Metanephros (tissue), 2 donors: ENCODE results near the gene METRNL.

GRCh38 chr17:82250600-82250854 lies 21.7 kb downstream of the SLC16A3 start:
- RAMPAGE, long total RNA: no peak

- RAMPAGE, long total RNA: no peak
These were observed 20.1 kb downstream of the CD7 start for GRCh38 chr17:82297285-82297803.

DNA sequence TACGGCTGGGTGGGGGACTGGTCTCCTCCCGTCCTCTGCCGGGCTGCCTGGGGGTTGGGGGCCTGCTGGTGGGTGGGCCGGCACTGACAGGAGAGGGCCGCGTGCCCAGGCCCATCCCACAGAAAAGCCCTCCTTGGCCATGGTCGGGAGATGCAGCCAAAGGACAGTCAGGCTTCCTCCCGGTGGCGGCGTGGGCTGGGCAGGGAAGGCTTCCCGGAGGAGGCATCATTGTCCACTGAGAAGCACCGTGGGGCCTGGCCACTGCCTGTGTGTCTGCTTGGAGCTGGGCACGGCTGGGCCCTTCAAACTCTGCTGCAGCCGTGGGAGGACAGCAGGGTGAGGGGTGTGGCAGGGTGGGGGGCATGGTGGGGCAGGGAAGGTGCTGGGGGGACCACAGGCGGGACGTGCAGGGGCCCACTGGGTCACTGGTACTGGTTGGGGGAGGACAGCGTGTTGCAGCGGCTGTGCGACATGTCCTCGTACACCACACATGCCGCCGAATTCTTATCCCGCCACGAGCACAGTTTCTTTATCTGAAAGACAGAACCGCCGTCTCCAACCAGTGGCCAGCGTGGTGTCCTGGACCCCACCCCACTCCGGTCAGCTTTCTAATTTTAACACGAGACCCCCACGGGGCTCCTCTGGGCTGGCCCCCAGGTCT lies 2.4 kb downstream of the CD7 start:
- RAMPAGE, long total RNA: no peak

DNA sequence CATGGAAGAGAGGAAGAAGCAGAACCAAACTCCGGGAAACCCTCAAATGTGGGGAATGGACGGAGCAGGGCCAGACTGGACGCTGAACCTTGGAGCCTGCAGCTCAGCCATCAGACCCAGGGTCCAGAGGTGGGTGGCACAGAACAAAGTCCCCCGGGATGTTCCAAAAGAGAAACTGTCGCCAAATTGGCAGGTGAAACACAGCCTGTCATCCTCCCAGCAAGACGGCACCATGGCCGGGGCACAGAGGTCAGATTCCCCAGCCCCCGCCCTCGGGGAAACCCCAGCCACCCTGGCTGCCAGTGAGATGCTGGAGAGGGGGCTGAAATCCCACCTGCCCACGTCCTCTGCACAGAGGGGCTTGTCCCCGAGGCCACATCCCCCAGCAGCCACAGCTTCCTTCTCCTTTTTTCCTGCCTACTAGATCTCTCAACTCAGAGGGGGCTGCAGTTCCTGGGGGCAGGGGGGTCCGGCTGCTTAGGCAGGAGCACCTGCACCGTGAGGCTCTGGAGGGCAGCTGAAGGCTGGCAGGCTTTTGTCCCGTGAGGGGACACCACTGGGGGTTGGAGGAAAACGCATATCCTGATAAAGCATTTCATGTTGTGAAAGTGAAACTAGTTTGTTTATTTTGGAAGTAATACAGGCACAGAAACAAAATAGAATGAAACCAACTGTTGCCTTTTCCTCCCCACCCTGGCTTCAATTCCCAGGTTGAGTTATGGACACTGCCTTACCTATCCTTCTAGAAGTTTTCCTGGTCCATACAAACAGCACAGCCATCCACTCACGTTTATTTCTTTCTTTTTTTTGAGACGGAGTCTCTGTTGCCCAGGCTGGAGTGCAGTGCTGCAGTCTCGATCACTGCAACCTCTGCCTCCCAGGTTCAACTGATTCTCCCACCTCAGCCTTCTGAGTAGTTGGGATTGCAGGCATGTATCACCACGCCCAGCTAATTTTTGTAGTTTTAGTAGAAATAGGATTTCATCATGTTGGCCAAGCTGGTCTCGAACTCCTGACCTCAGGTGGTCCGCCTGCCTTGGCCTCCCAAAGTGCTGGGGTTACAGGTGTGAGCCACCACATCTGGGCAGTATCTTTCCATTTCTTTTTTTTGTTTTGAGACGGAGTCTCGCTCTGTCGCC lies 1.4 kb upstream of the SECTM1 start:
- RAMPAGE, long total RNA: no peak

GRCh38 chr17:82350450-82351072 lies 8.5 kb upstream of the TEX19 start:
- RAMPAGE, long total RNA: no peak

DNA sequence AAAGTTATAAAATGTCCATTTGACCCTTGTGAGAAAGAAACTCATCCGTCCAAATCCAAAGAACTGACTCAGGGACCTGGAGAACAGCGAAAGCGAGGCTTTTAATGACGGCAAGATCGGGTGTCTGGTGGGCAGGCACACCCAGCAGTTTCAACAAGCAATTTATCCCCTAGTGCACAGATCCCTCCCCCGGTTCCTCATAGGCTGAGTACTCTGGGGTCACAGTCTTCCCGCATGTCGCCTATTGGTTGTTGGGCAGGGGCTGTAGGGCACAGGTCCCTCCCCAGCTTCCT lies 3.9 kb upstream of the UTS2R start:
- RAMPAGE, long total RNA: no peak

DNA sequence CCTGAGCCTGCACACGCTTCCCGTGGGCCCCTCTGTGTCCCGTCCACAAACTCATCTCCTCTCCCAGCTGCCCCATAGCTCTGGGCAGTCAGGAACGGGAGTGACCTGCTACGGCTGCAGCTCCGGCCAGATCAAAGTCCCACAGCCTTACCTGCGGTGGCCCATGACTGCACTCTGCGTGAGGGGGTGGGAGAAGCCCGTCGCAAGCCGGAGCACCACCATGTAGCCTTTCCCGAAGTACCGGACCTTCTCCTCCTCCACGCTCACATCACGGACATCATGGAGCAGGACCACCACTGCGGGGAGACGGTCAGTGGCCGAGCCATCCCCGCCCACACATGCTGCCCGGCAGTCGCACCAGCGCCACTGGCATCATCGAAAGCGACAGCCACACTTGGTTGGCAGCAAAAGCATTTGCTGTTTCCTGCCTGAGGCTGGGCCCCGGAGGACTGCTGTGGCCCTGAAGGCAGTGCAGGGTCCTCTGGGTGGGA lies 6.2 kb downstream of the CYBC1 start:
- RAMPAGE, long total RNA: no peak

GRCh38 chr17:82536832-82537437 lies 17.4 kb downstream of the FOXK2 start:
- RAMPAGE, long total RNA: no peak

- RAMPAGE, long total RNA: no peak
These were observed 55.8 kb downstream of the WDR45B start for GRCh38 chr17:82592134-82593110.

- RAMPAGE, long total RNA: no peak
These were observed 45.5 kb downstream of the WDR45B start for GRCh38 chr17:82602594-82603379.

GRCh38 chr17:82617164-82617470 lies 31.1 kb downstream of the WDR45B start:
- RAMPAGE, long total RNA: no peak

GRCh38 chr17:82657261-82657808 lies 9.1 kb upstream of the WDR45B start:
- RAMPAGE, long total RNA: no peak

DNA sequence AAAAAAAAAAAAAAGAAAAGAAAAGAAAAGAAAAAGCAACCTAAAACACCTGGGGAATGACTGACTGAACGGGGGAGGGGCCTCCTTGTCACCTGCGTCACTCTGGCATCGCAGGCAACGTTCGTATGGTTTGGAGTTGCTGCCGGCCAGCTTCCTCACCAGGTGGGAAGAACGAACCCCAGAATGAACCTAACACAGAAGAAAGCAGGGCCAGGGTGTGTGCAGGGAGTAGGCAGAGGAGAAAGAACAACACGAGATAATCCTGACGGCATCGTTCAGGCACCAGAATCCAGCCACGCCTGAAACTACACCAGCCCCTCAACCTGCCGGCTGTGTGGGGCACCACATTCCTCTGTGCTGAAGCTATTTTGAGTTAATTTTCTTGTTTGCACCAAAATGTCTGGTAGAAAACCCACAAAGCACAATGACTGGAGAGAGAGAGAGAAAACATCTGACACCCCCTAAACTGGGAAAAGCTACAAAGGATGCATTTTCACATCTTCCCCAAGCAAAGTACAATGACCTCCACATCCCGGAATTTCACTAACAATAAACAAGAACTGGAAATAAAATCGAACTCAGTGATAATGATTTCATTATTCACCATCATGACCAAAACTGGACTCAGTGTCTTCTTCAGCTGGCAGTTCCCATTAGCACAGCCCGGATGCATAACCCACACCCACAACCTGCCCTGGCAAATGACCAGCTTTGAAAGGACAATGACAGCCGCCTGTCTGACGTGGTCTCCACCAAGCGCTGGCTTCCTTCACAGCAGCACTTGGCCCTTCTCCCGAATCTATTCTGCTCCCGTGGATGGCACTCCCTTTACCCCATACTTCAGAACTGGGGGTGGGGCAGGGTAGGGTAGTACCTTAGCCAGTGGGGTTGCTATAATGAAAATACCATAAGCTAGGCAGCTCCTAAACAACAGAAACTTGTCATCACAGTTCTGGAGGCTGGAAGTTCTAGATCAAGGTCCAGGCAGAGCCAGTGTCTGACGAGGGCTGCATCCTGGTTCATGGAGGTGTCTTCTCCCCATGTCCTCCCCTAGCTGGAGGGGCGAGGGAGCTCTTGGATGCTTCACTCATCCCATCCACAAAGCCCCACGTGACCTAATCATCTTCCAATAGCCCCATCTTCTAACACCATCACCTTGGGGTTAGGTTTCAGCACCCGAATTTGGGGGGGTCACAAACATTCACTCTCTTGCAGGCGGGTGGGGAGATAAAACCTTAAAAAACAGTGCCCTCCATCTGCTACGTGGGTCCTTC lies 23.4 kb downstream of the RAB40B start:
- RAMPAGE, long total RNA: no peak

- RAMPAGE, long total RNA: no peak
These were observed 3.7 kb downstream of the TBCD start for GRCh38 chr17:82755448-82756044.

GRCh38 chr17:82786222-82786729 lies 34.4 kb downstream of the TBCD start:
- RAMPAGE, long total RNA: no peak

- RAMPAGE, long total RNA: no peak
These were observed 34.6 kb upstream of the ZNF750 start for GRCh38 chr17:82874239-82875090.

GRCh38 chr17:82892681-82893827 lies 53.2 kb upstream of the ZNF750 start:
- RAMPAGE, long total RNA: no peak

DNA sequence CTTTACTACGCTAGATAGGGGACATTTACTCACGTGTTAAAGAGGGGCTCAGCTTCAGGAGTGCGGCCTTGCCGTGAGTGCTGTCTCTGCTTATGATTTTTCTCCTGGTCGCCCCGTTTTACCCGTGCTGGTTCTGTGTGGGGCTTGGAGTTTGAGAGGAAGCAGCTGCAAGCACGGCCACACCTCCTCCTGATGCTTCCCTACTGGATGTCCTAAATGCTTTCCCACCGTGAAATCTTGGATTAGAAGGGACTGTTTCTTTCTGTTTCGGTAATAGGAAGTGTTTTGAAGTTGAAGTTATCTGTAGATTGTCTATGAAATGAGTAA lies 54.0 kb upstream of the ZNF750 start:
- RAMPAGE, long total RNA: no peak

GRCh38 chr17:83079305-83079793 lies at the start of gene METRNL:
Gene METRNL (plus strand): TSS chr17:83079609.
- RAMPAGE, long total RNA: no peak

GRCh38 chr17:83081678-83082380 lies 2.4 kb downstream of the METRNL start:
- RAMPAGE, long total RNA: no peak